ENCODE measurements around the gene GGT6.

- PRO-cap = no peak
These were observed 4.4 kb downstream of the P2RX1 start for GRCh38 chr17:3911885-3912325.

GRCh38 chr17:3976464-3977247 lies 12.4 kb upstream of the ATP2A3 start:
- PRO-cap = no peak

DNA sequence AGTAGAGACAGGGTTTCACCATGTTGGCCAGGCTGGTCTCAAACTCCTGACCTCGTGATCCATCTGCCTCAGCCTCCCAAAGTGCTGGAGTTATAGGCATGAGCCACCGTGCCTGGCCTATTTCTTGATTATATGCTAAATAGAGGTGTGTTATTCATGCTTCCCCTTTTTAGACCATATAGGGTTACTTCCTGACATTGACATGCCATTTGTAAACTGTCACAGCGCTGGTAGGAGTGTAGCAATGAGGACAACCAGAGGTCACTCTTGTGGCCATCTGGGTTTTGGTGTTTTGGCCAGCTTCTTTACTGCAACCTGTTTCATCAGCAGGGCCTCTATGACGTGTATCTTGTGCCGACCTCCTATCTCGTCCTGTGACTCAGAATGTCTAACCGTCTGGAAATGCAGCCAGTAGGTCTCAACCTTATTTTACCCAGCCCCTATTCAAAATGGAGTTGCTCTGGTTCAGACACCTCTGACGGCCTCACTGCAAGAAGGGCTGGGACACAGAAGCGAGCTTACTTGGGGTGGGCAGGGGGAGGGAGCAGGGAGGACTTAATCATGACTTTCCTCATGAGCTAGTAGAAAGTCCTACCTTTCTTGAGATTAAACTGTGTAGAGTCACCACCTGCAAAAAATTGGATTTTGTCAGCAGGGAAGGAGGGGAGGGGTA lies 38.1 kb upstream of the ATP2A3 start:
- PRO-cap = no peak

DNA sequence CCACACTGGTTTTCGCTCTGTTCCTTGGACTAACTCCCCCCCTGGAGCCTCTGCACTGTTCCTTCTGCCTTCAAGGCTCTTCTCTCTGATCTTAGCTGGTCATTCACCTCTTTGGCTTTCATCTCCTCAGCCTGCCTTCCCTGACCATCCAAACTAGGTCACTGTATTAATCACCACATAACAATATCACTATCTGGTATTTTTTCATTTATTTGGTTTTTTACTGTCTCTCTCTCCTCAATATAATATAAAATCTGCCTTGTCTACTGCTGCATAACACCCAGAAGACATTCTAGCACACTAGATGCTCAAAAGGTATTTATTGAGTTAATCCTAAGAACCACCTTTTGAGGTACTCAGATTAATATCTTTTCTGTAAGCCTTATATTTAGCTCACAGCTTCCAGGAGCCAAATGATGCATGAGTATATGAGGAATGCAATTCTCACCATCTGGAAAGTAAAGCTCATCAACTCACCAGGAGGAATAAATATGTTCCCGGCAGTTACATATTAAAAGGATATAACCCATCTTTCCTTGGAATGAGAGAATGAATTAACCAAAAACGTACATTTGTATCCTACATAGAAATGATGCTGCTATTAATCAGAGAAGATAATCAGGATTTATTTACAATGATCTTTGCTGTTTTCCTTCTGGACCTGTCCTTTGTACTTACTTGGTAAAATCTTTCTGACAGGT lies 80.6 kb downstream of the ZZEF1 start:
- PRO-cap = no peak

DNA sequence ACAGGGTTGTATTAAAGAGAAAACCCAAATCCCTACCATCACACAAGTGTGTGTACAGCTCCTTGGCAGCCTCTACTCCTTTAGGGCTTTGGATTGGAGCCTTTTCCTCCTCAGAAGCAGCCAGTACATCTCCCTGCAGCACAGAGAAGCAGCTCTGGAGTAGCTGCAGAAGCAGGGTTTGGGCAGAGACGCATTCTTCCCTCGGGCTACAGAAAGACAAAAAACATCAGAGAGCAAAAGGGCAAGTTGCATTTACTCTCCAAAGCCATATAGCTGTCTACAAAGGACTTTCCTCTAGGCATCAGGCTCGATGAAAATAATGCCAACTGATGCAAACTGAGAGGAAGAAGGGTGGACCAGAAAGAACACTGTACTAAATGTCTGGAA lies 56.4 kb downstream of the ZZEF1 start:
- PRO-cap = no peak

DNA sequence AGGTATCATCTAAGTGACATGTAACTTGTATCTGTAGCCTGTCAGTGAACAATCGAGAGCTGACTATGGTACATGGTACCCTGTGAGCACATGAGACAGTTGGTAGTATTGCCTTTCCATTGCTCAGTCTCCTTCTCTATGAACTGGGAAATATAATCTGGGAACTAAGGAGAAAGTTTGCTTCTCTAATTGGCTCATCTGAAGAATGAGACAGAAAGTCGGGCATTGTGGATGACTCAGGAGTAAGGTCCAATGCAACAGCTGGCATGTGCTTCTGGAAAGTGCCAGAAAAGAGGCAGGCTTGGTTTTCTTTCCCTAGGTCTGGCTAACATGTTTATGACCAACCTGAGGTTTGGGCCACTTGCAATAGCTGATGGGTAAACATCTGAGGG lies 51.9 kb downstream of the ZZEF1 start:
- PRO-cap = no peak

- PRO-cap = no peak
These were observed 34.5 kb downstream of the ZZEF1 start for GRCh38 chr17:4108264-4108771.

DNA sequence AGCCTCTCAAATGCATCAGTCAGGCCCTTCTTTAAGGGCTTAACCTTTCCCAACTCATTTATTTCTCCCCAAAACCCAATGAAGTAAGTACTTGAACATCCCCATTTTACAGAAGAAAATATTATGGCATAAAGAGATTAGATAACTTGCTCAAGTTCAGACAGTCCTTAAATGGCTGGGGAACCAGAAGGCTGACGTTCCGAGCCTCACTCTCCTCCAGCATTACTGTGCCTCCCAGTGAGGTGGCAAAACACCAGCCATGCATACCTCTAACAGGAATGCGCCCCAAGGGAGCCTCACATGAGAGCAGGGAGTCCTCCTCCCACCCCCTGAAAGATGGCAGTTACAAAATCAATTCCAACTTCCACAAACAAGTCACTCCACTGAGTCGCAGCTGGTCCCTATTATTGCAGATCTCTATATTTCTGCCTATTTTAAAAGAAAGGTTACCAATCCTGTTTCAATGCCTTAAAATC lies 55.6 kb downstream of the ANKFY1 start:
- PRO-cap = no peak

- PRO-cap = no peak
These were observed 7.1 kb upstream of the SPNS3 start for GRCh38 chr17:4426655-4427114.

DNA sequence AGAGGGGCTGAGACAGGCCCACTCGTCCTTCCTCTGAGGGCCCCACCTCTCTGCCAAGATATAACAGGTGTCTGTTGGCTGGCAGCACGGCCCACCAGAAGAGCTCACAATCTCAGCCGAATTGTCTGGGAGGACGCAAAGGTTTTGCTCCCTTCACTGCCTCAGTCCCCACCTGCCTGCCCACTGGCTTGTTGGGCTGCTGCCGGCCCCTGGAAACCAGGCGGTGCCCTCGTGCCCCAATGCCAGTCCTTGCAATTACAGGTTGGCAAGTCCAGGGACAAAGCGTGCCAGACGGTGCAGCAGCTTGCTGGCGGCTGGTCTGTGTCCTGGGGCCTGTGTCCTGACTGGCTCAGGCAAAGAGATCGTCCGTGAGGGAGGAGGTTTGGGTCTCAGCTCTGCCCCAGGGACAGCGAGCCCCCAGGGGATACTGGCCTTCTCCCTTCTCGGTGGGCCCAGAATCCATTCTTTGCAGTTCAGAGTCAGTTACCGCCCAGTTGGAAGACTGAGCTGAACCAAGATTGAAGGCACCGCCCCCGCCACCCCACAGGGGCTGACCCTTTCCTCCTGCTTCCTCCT lies 24.6 kb upstream of the SPNS2 start:
- PRO-cap = no peak

- PRO-cap = no peak
These were observed 12.4 kb upstream of the SPNS2 start for GRCh38 chr17:4486131-4486734.

- PRO-cap = no peak
These were observed 2.3 kb upstream of the SPNS2 start for GRCh38 chr17:4496401-4496680.

DNA sequence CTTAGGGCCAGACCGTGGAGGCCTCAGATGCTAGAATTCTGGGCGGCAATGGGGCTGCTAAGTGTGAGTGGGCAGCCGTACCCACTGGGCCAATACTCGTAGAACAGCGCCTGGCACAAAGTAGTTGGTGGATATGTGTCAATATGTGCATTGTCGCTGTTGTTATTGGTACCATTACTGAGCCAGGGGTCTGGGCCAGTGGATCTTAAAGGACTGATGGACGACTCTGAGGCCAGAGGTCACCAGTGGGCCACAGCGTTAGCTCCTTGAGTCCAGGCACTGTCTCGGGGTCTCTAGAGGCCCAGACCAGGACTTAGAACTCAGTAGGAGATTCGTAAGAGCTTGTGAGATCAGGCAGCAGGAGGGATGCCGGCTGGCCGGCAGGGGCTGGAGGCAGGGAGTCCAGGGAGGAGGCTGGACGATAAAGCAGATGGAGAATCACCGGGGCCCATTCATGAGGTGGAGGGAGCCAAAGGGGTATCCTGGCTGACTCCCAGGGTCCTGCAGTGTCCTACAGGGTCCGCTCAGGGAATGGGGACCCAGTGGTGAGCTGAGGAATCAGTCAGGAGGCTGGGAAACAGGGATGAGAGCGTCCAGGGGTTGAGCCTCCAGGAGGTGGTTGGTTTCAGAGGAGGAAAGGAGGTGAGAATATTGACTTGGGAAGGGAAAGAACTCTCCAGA lies 10.1 kb downstream of the SPNS2 start:
- PRO-cap = no peak

GRCh38 chr17:4519561-4520045 lies 20.9 kb downstream of the SPNS2 start:
- PRO-cap = no peak

- PRO-cap = no peak
These were observed 28.2 kb downstream of the MYBBP1A start for GRCh38 chr17:4526891-4527467.

GRCh38 chr17:4531136-4532042 lies 23.8 kb downstream of the MYBBP1A start:
- PRO-cap = no peak

GRCh38 chr17:4560499-4561031 lies at the start of gene GGT6:
TSS of gene GGT6 (minus strand) at chr17:4560577.
- PRO-cap = no peak

DNA sequence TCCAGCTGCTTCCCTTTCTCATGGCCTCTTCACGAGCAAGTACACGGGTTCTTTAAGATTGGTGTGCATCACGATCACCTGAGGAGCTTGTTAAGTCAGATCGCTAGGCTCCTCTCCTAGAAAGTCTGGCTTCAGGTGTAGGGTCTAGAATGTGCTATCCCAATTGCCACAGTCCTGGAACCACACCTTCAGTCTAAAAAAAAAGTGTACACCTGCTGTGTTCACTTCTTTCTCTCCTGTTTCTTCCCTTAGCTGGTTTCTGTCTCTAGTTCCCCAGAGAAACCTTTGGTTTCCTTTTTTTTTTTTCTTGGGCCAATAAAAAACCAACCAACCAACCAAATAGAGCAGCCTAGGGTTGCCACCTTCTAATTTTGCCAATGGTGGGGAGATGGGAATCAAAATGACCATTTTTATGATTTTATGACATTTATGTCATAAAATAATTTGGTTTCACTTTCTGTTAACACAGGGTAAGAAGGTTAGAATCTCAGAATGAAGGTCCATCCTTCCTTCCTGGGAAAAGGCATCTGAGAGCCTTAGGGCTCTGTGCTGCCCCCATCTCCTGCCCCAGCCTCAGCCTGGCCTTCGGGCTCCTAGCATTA lies 1.8 kb upstream of the GGT6 start:
- PRO-cap = no peak

DNA sequence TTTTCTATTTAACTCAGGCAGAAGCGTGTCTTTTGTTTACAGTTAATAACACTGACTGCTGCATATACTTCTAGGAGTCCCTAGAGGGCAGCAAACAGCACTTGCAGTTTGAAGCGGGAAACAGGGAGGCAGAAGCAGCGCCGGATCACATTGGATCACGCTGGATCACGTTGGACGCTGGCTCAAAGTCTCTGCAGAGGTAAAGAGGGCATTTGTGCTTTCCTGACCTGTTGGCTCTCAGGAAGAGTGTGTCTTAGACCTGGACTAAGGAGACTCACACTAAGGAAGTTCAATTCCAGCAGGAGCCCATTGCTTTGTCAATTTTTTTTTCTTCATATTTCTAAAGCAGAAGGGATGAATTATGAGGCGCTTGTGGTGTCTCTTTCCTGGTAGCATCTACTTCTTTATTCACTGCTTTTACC lies 5.3 kb upstream of the GGT6 start:
- PRO-cap = no peak

- PRO-cap = no peak
These were observed 7.3 kb downstream of the SMTNL2 start for GRCh38 chr17:4591532-4592178.